Duodenum (tissue), 1 donor: ENCODE results near the genes ADAMTS8 and THYN1.

DNA sequence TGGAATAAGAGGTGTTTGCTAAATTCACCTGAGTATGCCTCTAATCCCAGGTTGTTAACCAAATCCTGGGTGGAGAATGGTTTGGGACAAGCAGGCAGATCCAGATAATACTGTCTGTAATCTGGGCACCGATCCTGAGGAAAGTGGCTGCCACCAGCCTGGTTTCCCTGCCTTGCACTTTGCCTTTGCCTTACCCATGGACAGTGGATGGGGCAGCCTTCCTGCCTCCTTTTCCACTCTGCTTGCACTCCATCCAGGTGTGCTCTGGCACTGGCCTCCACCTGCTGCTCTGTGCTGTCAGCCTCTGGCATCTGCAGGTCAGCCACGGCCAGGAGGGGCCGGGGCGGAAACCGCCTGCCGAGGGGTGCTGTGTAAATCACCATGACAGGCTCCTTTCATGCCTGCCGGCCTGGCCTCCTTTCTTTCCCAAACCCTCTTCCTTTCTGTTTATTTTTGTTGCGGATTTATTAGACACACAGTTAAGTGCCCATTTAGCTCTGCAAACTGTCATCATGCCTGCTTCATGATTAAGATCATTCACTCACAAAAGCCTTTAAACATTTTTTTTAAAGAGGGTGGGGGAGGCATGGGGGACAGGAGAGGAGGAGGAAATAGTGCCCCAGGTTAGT lies 83.1 kb downstream of the BARX2 start:
- PRO-cap = no peak

DNA sequence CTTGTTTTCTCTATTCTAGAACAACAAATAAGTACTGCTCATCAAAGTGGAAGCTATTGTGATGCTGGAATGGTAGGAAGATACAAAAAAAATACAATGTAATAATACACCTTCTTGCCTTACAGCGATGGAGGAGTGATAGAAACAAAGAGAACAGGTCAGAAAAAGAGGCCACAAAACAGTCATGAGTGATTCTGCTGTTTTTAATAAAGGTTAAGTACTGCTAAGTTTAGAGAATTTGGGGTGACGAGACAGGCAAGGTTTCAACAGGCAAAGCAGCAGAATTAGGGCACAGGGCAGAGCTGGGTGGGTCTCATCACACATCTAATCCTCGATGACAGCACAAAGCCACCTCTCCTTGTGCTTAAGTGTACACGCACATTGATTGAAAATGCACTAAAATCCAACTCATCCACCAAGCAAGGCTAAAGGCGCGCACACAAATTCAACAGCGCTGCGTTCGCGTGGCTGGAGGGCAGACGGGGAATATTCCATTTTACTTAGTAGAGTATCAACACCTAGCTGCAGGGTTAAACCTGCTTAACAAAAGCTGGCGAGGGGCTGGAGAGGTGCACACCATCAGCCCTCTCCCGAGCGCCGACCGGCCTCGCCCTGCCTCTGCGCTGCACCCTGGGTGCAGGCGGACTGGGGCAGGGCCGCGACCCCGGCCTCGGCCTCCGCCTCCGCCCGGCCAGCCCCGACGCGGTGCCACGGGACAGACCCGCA lies 1.3 kb downstream of the PRDM10 start:
- PRO-cap = unidirectional peak, plus-strand start at position 546 of the sequence; bidirectional peak, plus-strand start outside the sequence, minus-strand start at position 620 of the sequence

- PRO-cap = no peak
Observed at GRCh38 chr11:130071351-130071733, 1.6 kb downstream of the APLP2 start.

DNA sequence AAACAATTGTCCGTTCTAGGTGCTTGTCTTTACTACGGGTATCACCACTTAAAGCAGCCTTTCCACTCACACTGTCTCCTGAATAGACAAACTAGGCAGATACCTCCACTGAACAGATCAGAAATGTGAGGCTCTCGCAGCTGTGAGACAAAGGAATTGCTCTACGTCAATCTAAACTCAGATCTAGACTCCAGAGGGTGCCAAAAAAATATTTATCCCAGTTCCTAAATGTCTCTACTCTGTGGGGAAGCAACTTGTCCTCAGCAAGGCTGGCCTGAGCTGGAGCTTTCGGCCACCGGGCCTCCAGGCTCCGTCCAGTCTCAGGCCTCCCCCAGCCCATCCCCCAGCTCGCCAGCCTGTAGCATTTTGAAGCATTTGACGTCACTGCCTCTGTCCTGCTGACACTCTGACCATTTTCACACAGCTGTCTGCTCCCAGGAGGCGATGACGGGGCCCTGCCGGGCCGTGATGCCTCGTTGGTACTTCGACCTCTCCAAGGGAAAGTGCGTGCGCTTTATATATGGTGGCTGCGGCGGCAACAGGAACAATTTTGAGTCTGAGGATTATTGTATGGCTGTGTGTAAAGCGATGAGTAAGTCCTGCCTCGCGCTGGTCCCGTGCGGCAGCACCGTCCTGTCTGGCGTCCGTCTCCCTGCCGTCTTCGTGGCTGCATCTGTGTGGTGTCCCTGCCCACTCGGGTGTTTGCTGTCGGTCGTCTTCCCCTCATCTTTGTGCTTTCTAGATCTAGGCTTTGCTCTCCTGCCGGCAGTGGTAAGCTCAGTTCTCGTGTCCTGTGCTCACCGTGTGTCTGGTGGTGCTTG lies 36.2 kb upstream of the ST14 start:
- PRO-cap = no peak

DNA sequence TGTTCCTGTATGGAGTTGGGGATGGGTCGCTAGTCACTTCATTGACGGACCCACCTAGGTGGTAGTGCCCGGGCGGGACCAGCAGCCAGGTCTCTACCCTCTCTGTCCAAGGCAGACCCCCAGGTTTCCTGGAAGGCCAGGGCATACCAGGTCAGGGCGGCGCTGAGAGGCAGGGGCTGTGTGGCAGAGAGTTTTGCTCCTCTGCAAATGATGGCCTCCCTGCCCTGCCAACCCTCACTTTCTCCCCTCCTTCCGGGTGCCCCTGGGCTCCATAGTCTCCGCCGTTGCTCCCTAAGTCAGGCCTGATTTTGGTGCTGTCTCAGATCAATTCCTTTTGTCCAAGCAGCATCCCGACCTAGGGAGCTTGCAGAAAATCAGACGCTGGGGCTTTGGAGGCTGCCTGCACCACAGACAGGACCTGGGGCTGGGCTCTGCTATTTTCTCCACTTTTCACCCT lies 1.2 kb downstream of the ST14 start:
- PRO-cap = unidirectional peak, plus-strand start at position 154 of the sequence; bidirectional peak, plus-strand start at position 377 of the sequence, minus-strand start at position 244 of the sequence

DNA sequence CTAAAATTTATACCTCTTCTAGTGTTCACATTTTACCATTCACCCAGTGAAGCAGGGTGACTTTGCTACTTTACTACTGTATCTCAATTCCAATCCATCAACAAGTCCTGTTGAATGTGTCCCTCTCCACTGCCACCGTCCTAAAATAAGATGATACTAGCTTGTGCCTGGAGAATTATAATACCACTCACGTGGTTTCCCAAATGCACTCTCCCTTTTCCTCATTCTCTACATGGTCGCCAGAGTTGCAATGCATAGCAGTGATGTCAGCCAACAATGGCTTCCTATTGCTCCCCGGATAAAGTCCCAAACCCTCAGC lies 4.0 kb upstream of the ZBTB44 start:
- PRO-cap = no peak

DNA sequence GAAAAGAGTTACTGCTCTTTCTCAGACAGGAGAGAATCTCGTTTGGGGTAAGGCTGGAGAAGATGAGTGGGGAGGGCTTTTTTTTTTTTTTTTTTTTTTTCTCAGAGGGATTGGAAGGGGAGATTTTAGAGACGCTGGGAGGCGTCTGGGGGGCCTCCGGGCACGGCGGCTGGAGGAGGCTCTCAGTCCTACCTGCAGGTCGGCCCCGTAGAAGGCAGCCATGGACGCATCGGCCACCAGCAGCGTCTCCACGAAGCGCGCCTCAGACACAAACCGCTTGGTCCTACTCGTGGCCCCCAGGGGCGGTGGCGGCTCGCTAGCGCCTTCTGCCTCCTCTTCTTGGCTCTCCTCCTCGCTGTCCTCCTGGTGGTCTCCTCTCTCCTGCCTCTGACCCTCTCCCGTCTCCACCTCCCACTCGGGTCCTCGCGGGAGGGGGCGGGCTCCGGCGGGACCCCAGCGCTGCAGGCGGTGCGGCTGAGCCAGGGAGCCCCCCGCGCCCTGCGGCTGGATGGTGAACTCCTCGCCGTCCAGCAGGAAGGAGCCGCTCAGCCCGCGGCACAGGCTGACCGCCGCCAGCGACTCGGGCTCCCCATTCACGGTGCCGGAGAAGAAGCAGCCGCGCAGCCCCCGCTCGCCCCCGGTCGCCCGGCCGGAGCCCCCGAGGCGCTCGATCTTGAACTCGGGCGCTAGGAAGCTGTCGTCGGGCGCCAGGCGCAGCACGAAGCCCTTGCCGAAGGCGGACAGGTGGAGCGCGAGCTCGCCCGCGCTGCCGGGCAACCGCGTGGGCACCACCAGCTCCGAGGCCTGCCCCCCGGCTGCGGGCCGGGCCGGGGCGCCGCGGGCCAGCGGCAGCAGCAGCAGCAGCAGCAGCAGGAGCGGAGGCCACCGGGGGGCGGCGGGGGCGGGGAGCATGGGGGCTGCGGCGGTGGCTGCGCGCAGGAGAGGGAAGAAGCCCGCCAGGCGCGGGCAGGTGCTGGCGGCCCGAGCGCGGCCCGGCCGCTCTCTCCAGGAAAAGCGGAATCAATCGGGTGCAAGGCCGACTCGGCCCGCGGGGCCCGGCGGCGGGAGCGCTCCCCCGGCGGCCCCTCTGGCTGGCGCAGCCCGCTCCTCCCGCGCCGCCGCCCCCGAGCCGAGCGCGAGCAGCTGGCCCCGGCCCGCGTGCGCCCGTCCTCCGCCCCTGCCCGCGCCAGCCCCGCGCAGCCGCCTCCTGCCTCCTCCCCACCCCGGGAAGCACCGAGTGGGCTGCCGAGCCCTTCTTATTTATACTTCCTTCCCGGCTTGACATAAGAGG lies at the start of gene ADAMTS8:
ADAMTS8 (minus strand) TSS at position 1,235 of the 1,291 bp plus-strand sequence.
- PRO-cap = unidirectional peak, plus-strand start at position 891 of the sequence; unidirectional peak, minus-strand start at position 1,235 of the sequence

- PRO-cap = no peak
Observed at GRCh38 chr11:130583925-130584365, 135.5 kb downstream of the ADAMTS15 start.

DNA sequence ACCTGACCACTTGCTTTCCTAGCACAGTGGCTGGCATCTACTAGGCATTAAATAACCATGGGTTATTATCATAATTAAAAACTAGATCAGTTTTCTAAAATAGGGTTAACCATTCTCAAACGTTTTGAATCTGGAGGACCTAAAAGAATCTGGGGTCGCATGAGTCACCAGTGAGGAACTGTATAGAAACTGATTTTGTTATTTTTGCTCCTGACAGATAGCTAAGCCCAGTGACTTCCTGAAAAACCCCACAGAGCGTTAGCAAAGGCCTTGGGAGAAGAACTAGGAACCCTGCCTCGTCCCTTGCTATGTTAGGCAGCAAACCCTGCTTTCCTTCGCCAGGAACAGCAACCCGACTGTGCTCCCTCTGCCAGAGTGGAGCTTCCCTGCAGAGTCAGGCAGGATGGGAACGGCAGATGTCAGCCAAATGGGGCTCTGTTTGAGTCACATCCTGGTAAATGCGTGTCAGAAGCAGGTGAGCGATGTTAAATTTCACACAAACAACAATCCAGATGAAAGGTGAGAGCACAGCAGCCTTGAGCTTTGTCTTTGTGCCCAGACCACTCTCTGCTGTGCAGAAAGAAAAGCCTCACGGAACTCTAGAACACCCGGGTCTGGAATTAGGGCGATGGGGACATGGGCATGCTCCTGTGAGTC lies 186.5 kb downstream of the ADAMTS15 start:
- PRO-cap = no peak

GRCh38 chr11:130645400-130646029 lies 197.1 kb downstream of the ADAMTS15 start:
- PRO-cap = no peak

- PRO-cap = no peak
Observed at GRCh38 chr11:130866222-130867058, 49.8 kb downstream of the SNX19 start.

GRCh38 chr11:130896948-130898459 lies 18.8 kb downstream of the SNX19 start:
- PRO-cap = no peak

GRCh38 chr11:131642900-131643322 lies 272.5 kb downstream of the NTM start:
- PRO-cap = no peak

GRCh38 chr11:131663238-131663808 lies 292.9 kb downstream of the NTM start:
- PRO-cap = no peak

GRCh38 chr11:131910887-131911821 lies 540.7 kb downstream of the NTM start:
- PRO-cap = no peak

- PRO-cap = no peak
Observed at GRCh38 chr11:131981180-131981762, 610.9 kb downstream of the NTM start.

GRCh38 chr11:133541477-133542160 lies 9.3 kb upstream of the OPCML start:
- PRO-cap = no peak

- PRO-cap = no peak
Observed at GRCh38 chr11:133927860-133928266, 28.9 kb downstream of the IGSF9B start.

DNA sequence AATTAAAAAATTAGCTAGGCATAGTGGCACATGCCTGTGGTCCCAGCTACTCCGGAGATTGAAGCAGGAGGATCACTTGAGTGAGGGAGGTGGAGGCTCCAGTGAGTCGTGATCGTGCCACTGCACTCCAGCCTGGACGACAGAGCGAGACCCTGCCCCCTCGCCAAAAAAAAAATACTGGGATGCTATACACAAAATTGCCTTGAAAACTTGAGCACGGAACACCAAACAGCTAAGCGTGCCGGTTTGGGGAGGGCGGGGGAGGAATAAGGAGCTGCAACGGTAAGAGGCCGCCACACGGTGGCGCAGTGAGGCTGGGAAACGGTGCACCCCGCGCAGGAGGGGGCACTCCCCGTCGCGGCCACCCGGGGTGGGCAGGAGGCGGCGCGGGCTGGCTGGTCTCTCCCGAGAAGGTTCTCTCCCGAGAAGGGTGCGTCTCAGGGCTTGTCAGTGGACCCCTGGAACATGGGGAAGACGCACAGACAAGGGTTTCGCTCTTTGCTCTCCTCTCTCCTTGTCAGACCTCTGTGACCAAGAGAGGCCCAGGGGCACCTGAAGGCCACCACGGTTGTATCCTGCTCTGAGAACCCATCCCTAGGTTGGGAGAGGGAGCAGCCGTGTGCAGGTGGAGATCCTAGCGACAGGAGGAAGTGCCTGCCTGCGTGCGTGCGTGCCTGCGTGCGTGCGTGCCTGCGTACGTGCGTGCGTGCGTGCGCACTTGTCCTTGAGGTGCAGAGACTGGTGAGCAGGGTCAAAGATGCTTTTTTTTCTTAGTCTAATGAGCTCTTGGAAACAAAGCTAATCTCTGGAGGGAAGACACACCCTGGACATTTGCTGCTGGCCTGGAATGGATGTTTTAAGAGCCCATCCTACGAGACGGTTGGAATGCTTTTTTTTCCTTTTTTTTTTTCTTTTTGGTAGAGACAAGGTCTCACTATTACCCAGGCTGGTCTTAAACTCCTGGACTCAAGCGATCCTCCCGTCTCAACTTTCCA lies 18.2 kb upstream of the JAM3 start:
- PRO-cap = unidirectional peak, minus-strand start at position 652 of the sequence

DNA sequence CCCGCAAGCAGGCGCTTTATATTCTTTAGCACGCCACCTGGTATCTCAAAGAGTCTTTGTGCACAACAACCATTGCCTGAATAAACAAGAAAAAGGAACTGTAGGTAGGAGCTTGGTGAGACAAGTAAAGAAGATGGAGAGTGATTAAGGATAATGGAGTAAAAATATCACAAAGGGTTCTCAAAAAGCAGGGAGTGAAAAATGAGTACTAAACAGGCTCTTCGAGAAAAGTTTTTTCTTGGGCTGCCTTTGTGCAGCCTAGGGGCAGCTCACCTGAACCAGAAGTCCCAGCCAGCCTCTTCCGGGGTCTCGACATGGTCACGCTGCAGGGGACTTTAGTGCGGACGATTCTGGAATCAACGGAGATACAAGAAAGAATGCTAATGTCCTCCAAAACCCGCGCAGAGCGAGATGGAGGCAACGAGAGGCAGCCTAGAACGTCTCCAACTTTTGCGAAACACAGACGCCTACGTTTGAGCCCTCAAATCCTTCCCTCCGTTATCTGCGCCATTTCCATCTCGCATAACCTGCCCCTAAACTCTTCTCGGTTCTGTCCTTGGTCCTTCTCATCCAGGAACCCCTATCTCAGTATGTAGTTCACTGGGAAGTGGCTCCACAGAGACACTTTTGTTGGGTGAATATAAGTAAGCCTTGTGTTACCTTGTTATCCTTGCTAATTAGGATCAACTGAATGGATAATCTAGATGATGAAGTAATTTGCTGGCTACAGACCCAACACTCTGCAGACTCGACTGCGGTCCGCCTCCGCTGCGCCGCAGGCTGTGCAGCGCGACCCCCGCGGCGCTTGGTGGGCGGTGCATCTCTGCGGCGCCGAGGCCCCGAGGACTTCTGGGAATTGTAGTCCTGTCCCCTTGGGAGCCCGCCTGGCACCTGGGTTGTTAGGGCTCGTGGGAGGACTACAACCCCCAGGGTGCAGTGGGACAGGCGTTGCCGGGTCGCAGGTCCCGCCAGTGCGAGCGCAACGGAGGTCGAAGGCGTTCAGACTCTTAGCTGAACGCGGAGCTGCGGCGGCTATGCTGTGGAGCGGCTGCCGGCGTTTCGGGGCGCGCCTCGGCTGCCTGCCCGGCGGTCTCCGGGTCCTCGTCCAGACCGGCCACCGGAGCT lies at the start of gene THYN1:
THYN1 (minus strand) TSS at position 786 of the 1,125 bp plus-strand sequence.
- PRO-cap = bidirectional peak, plus-strand start at position 1,010 of the sequence, minus-strand start at position 750 of the sequence